Hematopoietic multipotent progenitor cell (in vitro differentiated cells): ENCODE measurements around a stretch of chr6.

DNA sequence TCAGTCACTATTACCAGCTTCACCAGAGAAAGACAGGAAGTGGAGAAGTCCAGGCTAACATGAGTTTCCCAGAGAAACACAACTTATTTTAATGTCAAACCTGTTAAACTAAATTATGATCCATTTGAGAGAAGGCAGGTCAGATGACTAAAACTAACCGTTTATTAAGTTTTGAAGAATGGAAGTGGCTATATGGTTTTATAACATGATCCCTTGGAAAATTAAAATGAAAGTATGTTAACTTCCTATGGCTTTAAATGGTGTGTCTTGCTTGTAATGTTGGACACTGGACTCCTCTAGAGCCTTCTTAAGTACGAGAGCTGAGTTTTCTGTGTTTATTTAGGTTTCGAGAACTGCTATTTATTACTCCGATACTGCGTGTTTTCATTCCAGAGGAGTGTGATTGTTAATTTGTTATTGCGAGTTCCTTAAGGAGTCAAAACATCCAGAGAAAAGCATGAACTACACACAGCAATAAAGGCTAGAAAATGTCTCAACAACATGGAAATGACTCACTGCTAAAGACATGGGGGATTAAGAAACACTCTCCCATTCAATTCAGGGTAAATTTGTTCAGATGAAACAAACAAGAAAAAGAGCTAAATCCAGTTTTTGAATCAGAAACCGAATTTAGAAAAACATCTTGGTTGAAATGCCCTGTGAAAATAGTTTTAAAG lies 36.2 kb downstream of the ATXN1 start:
- CAGE, long polyA plus RNA, result no peak

- CAGE, long polyA plus RNA, result no peak
Measured at GRCh38 chr6:16758362-16758930, 2.8 kb downstream of the ATXN1 start.

- CAGE, long polyA plus RNA, result start-site peak on the plus strand at chr6:16761096-16761261, 5 reads
Measured at GRCh38 chr6:16760946-16761298, 338 bp downstream of the ATXN1 start.

DNA sequence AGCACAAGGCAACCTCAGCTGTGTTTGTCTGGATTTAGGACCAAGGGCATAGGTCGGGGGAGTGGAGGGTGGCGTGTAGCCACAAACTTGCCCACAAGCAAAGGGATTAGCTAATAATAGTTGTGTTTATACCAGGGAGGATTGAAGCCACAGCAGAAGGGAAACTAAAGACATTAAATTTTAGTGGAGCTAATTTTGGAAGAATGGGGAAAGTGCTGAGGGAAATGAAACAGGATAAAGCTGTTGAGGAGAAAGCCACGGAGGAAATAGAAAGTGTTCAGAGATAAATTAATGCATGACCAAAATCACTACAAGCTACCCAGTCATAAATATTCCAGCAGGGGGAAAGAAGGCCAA lies 115.7 kb upstream of the STMND1 start:
- CAGE, long polyA plus RNA, result no peak

GRCh38 chr6:17042543-17043277 lies 59.1 kb upstream of the STMND1 start:
- CAGE, long polyA plus RNA, result no peak

GRCh38 chr6:17277229-17277837 lies 3.8 kb upstream of the RBM24 start:
- CAGE, long polyA plus RNA, result no peak

GRCh38 chr6:17600437-17601296 lies 565 bp downstream of the FAM8A1 start:
- CAGE, long polyA plus RNA, result no peak

DNA sequence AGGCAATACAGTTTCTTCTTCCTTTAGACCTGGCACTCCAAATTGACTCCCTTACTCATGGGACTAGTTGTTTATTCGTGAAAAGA lies 1.0 kb downstream of the FAM8A1 start:
- CAGE, long polyA plus RNA, result no peak

DNA sequence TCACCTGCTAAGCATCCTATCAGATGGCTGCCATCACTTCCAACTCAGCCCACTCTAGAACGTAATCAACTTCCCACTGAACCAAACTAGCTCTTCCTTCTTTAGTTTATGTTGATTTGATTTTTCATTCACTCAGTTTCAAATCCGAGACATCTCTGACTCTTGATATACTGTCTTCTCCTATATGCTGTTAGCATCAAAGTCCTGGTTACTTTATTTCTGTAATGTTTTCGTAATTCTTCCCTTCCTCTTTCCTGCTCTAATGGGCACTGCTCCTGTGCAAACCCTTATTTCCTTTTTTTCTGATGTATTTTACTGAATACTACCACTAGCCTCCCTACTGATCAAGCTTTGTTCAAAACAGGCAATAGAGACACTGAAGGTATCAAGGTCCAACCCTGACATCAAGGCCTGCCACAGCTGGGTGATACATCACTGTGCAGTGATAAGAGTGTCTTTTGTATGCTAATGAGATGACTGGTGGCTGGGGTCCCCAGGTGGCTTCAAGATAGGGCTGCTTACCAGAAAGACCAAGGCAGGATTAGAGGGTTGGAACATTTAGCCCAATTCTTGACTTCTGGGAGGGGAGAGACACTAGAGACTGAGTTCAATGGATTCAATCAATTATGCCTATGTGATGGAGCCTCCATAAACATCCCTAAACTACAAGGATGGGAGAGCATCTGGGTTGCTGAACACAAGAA lies 95.2 kb downstream of the KIF13A start:
- CAGE, long polyA plus RNA, result no peak

DNA sequence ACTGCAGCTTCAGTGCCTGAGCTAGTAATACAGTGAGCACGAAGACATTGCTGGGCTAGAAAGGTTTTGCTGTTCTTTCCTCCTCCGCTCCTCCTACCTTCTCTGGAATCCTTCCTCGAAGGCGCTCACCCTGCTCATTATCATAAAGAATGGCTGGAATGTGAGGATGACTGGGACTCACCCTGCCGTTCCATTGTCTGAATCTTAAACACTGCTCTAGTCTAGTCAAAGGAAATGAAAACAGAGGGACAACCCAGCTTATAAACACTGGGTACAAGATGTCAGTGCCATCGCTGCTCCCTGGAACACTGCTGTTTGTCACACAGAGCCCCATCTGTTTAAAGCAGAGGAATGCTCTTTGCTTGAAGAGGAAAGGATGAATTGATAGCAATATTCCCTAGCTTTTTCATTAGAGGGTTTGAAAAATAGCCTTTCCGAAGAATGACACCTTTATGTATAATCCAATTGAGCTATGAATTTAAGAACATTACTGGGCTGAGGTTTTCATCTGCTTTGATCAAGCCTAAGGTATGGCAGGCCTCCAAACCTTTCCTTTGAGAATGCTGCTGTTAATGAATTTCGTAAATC lies 35.6 kb upstream of the KIF13A start:
- CAGE, long polyA plus RNA, result no peak

GRCh38 chr6:18056847-18057293 lies 65.6 kb downstream of the NHLRC1 start:
- CAGE, long polyA plus RNA, result no peak

GRCh38 chr6:18249350-18249549 lies 15.1 kb downstream of the DEK start:
- CAGE, long polyA plus RNA, result no peak

DNA sequence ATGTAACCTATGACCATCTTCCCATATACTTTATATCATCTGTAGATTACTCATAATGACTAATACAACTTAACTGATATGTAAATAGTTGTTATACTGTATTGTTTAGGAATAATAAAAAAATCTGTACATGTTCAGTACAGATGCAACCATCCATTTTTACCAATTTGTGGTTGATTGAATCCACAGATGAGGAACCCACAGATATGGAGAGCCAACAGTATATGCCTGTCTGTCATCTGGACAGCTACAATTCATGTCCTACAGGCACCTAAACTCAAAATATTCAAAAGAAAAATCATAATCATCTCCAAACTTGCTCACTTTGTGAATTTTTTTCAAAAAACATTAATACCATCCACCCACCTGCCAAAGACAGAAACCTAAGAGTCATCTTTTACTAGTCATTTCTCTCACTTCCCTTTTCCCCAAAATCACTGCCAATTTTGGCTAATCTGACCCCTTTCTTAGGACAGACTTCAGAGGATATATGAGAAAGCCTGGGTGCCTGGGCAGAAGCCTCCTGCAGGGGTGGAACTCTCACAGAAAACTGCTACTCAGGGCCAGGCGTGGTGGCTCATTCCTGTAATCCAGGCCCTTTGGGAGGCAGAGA lies 4.1 kb downstream of the DEK start:
- CAGE, long polyA plus RNA, result no peak

DNA sequence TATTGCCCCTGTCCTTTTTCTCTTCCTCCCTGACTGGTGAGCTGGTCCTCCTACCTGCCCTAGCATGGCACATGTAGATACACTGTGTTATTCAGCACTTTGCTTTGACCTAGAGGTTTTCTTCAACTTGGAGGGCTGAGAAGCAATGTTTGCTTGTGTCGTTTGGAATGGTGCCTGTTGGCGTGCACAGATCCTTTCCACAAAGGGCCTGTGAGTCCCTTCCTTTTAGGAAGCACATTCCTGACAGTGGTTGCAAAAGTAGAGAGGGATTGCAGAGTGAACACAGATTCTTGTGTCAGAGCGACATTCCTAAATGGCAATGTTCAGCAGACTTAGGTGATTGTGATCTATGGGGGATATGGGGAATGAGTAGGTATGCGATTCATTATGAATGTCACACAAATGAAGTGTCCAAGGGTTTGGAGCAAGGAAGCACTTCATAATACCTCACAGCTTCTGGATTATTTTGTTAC lies 850 bp upstream of the RNF144B start:
- CAGE, long polyA plus RNA, result no peak

DNA sequence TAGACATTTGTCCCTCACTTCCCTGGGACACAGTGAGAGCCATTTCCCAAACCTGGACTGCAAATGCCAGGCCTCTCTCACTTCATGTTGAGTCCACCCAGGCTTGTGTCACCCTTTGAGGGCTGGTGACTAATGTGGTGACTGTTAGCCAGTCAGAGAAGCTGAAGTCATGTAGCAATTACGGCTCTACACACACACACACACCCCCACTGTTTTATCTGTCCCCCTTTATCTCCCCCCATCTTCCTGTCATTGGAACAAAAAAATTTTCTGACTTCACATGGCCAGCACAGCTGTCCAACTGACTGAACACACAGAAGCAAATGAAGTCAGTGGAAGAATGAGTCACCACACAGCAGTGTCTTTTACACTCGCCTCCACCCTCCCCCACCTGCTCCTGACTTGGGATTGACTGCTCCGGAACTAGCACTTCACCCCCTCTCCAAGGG lies 197.9 kb downstream of the RNF144B start:
- CAGE, long polyA plus RNA, result no peak

GRCh38 chr6:19836564-19837268 lies 454 bp upstream of the ID4 start:
- CAGE, long polyA plus RNA, result no peak

DNA sequence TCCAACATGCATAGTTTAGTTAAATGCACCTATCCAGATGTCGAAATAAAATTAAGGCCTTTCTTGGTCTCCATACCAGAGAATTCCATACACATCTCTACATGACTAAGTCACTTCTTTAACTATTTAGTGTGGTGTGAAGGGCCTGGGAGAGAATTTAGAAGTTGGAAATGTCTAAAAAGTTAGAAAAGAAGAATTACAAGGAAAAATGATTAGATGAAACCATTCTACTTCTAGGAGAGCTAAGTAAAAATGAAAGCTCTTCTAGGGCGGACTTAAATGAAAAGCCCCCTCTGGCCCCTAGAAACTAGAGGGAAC lies 65.6 kb downstream of the ID4 start:
- CAGE, long polyA plus RNA, result no peak

- CAGE, long polyA plus RNA, result no peak
Measured at GRCh38 chr6:20126020-20126704, 86.1 kb downstream of the MBOAT1 start.

- CAGE, long polyA plus RNA, result no peak
Measured at GRCh38 chr6:20200761-20201413, 11.4 kb downstream of the MBOAT1 start.

DNA sequence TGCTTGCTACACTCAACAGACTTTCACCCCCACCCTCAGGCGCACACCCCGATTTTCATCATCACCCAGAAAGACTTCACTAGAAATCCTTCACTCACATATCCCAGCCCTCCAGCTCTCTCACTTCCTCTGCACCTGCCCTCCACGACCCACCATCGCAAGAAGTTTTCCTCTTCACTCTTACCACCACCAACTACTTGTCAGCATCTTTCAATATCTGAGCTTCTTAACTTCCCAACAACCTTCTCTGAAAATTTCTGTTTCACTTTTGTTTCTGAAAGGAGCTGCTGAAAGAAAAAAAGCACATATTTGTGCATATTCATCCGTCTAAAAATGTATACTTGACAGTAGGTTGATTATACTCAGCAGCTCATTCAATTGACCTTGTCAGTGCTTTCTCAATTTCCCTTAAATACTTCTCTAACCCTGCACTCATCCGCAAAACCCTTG lies 5.5 kb downstream of the MBOAT1 start:
- CAGE, long polyA plus RNA, result no peak